ENCODE data around the gene HPCA.

DNA sequence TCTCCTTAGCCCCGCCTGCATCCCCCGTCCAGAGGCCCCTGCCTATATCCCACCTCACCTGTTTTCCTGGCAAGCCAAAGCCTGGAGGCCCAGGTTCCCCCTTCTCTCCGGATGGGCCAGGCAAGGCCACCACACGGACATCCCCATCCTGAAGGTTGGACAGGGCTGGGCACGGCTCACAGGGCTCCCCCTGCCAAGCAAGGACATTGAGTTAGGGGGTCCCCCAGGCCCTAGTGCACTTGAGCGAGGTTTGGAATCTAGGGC lies 18.3 kb downstream of the COL16A1 start:
- RRBS, result no CpG with 5 or more reads among the region's 6 CpGs

DNA sequence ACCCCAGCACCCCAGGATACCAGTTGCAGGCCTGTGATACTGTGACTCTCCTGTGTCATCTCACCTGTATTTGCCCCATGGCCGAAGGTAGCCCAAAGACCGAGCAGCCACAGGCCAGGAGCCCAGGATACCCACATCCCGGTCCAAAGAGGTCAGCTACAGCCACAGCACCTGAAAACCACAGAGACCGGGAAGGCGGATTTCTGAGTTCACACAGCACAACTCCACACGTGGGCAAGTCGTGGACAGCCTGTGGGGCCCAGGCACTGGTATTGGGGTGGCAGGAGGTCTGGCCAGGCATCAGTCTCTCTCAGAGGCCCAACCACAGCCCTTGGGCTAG lies 1.8 kb downstream of the COL16A1 start:
- RRBS, result no CpG with 5 or more reads among the region's 7 CpGs

- RRBS, result no CpG with 5 or more reads among the region's 20 CpGs
Measured at GRCh38 chr1:31704308-31705149, 712 bp upstream of the COL16A1 start.

DNA sequence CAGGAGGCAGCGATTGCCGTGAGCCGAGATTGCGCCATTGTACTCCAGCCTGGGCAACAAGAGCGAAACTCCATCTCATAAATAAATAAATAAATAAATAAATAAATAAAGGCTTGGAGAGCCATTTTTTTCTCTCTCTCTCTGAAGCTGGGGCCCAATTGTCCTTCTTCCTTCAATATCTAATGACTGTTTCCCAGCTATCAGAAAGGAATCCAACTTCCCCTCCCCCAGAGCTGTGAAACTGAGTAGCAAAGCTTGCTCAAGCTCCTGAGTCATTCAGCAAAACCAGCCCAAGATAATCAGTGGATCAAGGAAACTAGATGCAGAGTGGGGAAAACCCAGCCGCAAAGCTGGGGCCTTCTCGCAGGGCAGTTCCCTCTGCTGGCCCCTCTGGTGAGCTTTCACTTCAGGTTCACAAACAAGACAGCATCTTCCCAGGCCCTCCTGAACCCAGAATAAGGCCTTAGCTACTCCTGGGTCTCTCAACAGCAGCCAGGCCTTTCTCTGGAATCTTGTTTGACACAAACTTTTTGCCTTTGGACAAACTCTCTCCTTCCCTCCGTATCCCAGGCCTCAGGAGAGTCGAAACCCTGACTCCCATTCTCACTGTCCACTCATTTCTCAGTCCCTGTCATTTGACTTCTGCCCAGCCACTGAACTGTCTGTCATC lies 17.8 kb upstream of the PTP4A2 start:
- RRBS, result no CpG with 5 or more reads among the region's 9 CpGs

GRCh38 chr1:32032681-32034027 lies 19.5 kb downstream of the KHDRBS1 start:
- RRBS, result no CpG with 5 or more reads among the region's 17 CpGs

DNA sequence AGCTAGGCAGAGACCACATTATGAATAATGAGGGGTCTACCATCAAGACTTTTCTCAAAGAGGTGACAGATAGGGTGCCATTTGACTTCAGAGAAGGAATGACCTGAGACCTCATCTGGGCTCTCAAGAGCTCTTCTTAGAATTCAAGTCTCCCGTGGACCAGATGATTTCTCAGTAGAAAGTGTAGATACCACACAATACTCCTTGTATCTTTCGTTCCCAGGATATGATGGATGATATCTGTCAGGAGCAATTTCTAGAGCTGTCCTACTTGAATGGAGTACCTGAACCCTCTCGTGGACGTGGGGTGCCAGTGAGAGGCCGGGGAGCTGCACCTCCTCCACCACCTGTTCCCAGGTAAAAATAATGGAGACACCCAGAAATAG lies 23.0 kb downstream of the KHDRBS1 start:
- RRBS, result no CpG with 5 or more reads among the region's 5 CpGs

DNA sequence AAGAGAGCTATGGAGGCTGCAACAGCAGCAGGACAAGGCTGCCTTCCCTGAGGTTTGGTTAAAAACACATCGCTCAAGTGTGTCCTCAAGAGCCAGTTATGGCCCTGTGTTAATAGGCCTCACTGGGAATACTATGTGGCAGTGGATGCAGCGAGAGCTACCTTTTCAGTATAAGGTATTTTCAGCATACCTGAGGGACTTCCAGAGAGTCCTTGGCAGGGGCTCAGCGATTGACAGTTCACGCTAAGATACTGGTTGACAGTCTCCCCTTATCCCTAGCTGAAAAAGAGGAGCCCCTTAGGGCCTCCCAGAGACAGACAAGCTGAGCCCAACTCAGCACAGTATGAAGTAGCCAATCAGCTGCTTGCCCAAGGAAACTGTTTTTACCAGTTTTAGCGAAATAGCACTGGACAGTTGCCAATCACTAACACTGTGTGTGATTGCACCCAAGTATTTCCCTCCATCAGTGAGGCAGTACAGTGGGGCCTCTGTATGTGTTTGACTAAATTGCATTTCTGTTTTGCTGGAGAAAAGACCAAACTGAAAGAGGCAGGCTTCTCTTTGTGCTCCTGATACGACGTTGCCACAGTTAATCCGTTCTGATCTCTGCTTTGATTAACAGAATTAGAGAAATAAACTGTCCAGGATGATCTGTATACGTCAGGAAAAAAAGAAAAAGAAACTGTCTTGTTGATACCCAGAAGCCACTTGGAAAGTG lies 27.0 kb downstream of the KHDRBS1 start:
- RRBS, result no CpG with 5 or more reads among the region's 9 CpGs

GRCh38 chr1:32059842-32060160 lies 12.9 kb upstream of the TMEM39B start:
- RRBS, result no CpG with 5 or more reads among the region's 1 CpG

DNA sequence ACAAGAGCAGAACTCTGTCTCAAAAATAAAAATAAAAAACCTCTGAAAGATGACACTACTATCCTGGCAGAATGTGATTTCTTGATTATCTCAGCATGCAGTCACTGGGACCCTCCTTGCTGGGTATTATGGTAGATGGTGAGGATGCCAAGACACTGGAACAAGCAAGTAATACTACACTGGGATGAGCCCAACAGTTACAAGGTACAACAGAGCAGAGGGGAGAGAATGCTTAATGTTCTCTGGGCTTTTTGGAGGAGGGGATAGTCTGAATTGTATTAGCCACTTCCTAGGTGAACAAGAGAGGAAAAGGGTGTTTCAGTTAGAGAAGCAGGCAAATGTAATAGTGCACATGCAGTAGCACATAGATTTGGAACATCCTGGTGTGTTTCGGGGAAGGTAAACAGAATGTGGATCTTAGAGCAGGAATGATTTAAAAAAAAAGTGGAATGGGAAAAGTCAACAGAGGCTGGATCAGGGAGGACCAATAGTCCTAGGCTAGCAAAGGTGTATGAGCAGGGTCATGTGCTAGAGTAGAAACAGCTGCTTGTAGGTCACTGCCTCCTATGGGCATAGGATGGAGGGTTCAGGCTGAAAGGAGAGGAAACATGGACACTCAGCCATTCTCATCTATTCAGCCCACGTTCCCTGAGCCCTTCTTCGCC lies 3.9 kb upstream of the KPNA6 start:
- RRBS, result no CpG with 5 or more reads among the region's 3 CpGs

- RRBS, result no CpG with 5 or more reads among the region's 3 CpGs
Measured at GRCh38 chr1:32198925-32199539, 1.4 kb upstream of the CCDC28B start.

- RRBS, result no CpG with 5 or more reads among the region's 11 CpGs
Measured at GRCh38 chr1:32212184-32213071, 3.5 kb downstream of the DCDC2B start.

- RRBS, result no CpG with 5 or more reads among the region's 8 CpGs
Measured at GRCh38 chr1:32337730-32338270, 1.8 kb upstream of the MARCKSL1 start.

GRCh38 chr1:32338271-32339021 lies 2.4 kb upstream of the MARCKSL1 start:
- RRBS, result no CpG with 5 or more reads among the region's 19 CpGs

GRCh38 chr1:32701278-32702161 lies 1.1 kb downstream of the SYNC start:
- RRBS, result no CpG with 5 or more reads among the region's 11 CpGs

- RRBS, result no CpG with 5 or more reads among the region's 4 CpGs
Measured at GRCh38 chr1:32757047-32757844, 15.6 kb downstream of the KIAA1522 start.

GRCh38 chr1:32798996-32799529 lies 18.1 kb downstream of the YARS1 start:
- RRBS, result no CpG with 5 or more reads among the region's 3 CpGs

DNA sequence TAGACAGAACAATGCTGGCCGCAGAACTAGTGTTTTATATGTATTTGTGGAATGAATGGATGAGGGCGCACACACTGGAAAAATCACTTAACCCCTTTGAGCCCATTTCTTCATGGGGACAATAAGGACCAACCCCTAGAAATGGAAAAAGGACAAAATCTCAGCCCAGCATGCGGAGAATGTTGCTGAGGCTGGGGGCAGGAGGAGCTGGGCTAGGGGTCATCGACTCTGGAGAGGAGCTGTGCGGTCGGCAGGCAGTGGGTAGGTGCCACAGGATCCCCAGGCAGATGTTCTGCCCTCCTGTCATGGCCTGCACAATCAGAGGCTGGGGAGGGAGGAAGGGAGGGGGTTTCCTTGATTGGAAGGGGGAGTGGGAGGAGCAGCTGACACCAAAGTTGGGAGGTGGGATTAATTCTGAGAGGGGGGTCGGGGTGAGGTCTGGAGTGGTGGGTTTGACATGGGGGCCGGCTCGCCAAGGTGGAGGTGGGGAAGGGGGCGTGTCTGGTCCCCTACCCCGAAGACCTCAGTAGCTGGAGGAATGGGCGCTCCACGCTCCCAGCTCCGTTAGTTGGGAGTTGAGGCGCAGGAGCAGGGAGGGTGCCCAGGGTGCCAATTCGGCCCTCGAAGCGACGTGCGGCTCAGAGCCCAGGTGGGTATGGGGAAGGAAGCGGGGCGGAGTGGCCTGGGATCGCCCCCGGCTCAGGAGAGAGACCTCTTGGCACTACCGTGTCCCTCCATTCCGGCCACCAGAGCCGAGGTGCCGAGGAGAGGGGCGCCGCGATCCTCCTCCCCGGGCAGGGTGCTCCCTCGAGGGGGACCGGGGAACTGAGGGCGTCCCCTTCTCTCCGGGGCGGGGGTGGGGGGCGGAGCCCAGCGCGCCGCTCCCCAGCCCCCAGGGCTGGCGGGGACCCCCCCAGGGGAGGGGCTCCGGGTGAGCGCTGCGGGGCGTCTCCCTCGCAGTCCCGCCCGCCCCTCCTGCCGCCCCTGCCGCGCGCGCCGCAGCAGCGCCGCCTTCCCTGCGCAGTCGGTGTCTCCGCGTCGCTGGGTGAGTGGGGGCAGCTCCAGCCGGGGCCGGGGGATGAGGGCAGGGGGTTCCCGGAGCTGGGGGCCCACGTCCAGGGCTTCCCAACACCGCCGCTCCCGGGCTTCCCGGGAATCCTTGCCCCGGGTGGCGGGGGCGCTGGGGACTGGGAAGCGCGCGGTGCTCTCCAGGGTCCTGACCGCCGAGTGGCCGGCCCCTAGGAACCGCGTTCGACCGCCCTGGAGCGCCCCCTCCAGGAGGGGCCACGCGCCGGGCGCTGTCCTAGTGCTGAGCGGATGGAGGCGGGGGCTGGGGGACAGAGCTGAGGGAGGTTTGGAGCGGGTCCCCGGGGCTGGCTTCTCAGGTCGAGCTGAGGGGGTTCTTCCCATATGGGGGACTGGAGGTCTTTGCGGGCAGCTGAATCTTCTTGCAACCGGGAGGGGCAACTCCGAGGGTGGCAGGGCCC lies at the start of gene HPCA:
TSS of gene HPCA (plus strand) at position 1,021 of the 1,487 bp plus-strand sequence.
- RRBS, result 3% methylated on average over 46 of the region's 96 CpGs

DNA sequence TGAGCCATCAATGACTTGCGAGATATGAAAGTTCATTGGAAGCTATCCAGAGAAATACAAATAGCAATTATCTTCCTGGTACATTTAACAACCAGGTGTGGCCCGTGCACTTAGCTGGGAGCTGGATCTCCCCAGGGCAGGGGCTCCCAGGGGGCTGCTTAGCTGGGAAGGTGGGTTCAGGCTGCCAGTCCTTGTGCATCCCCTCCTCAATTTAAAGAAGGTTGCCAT lies 3.6 kb upstream of the TMEM54 start:
- RRBS, result no CpG with 5 or more reads among the region's 2 CpGs

- RRBS, result no CpG with 5 or more reads among the region's 7 CpGs
Measured at GRCh38 chr1:33007019-33008114, 29.3 kb downstream of the AK2 start.

DNA sequence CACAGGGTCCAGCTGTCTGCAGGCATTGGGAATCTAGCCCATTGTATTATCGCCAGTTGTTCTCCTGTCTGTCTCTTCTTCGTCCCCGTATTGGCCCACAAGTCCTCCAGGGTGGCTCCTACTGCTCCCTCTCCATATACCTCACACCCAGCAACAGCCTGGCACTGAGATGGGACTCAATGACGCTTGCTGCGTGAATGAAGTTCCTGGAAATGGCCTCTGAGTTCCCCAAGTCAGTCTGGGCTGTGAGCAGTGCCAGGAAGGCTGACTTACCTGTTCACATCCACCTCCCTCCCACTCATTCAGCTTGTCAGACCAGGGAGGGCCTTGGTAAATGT lies 14.4 kb downstream of the TRIM62 start:
- RRBS, result no CpG with 5 or more reads among the region's 5 CpGs

Measured in non-pigmented ciliary epithelial cell (primary cell).